Measurements from ENCODE around the gene CHST12.

DNA sequence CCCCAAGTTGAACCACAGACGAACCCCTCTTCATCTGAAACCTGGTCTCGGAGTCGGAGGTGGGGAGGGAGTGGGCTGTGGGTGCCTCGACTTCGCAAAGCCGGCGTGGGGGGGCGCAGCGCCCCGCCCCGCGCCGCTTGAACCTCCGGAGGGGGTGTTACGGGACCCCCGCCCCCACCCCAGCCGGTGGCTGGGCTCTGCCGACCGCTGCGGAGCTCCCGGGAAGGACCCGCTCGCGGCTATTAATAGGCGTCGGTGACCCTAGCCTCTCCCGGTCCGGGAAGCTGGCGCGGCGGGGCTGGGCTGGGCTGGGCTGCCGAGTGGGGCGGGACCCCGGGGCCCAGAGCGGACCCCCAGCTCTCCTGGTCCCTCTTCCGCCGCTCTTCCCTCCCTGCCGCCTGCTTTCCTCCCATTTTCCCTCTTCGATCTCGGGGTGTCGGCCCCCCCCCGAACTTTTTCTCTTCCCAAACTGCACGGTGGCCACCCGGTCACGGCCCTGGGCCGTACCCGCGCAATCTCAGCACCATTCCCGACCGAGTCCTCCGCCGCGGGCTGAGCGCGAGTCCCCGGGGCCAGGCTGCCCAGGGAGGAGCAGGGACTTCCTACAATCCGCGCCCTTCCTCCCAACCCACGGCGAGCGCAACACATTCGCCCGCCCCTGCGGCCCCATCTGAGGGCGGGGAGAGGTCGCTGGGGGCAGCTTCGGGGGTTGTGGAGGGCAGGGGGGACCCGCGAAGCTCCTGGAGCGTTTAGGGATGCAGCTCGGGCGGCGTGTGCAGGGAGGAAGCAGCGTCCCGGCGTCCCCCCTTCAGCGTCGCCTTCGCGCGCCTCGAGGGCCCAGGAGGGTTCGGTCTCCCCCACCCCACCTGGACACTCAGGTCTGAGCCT, 3.1 kb upstream of the ELFN1 start:
- PRO-cap: no peak

- PRO-cap: no peak
Measured at GRCh38 chr7:1695009-1695346, 24.9 kb downstream of the ELFN1 start.

DNA sequence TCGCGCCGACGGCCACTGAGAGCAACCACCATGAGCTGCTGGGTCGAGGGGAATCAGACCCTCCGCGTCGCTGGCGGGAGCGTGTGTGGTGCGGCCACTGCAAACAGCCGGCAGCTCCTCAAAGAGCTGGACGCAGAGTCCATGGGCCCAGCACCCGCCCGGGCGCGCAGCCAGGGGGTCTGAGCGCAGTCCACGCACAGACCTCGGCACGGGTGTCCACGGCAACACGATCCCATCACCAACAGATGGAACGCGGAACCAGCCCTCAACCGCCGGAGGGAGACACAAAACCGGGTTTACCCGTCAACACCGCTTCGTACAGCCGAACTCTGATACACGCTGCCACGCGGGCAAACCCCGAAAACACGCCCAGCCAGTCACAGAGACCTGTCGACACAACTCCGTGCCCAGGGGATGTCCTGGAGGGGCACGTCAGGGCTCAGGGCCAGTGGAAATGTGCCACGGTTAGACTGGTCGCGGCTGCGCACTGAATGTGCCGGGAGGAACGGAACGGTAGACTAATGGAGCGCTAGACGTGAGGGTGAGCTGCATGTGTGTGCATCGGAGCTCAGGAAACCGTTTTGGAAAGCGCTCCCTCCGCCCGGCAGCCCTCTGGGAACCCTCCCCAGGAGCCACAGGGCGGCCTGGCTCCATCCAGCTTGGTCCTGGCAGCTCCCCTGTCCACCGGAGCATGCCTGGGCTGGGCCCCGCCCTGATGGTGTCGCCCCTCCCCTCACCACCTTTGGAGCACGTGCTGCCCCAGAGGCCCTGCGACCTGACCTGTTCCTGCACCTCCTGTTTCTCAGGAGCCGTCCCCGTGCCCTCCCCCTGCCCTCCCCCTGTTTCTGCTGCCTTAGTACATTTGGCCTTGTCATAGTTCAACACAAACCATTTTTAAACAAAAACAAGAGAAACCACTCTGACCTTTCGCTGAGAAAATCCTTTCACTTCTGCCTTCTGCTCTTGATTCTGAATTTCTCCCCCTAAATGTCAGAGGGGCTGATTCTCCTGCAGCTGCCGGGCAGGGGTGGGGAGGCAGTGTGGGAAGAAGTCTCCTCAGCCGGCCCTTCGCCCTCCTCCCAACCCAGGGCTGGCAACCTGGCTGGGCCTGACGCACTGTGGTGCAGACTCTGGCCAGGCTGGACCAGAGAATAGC, 147.5 kb downstream of the ELFN1 start:
- PRO-cap: no peak

DNA sequence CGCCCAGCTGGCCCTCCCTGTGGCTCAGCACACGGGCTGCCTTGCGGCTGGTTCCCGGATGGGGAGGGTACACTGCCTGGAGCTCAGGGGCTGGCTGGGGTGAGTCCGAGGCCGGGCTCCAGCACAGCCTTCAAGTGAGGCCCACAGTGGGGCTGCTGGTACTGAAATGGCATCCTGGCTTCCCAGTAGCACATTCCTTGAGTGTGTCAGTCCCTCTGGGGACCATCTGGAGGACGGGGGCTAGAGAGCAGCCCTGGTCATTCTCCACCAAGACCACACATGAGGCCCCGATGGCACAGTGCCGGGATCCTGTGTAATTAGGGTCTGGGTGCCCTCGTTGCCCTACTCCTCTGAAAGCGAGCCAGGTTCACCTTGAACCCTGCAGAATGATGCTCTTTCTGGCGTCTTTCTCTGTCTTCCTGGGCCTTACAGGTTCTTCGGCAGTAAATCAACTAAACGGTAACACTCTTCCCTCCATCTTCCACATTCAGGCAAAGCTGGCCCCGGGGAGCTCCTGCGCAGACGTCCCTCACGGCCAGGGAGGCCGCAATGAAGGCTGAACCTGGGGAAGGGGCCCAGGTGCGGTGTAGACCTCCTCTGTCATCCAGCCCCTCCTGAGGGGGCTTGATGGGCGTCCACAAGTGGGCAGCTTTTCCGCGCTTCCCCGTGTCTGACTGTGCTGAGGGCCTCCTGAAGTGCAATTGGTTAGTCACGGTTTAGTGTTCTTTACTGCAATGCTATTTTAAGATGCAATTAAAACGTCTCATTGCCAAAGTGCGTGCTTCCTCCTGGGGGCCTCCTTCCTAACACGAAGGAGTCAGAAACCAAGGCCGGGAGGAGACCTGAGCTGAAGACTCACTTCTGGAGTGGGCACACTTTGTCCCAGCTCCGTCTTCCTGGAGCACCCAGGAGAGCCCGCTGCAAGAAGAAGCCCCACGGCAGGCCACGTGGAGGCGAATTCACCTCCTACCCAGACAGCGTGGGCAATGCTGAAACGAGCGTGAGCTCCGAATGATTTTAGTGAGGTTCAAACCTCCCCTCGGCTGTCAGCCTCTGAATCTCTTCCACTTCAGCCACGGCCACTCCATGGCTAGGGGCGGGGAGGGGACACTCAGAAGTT, 173.1 kb downstream of the ELFN1 start:
- PRO-cap: no peak

GRCh38 chr7:1922065-1922800, 252.2 kb downstream of the ELFN1 start:
- PRO-cap: no peak

DNA sequence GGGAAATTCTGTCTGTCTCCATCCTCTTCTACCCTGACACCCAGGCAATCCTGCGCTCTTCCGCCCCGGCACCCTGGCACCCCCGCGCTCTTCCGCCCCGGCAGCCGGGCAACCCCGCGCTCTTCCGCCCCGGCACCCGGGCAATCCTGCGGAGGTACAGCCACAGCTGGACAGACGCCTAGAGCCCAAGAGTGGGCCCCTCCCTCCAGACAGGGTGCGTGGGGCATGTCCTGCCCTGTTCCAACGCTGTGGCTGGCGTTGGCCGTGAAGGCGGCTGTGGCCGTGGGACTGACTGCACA, 253.3 kb downstream of the ELFN1 start:
- PRO-cap: no peak

- PRO-cap: bidirectional peak, plus-strand start at chr7:1940057, minus-strand start at chr7:1939996; bidirectional peak, plus-strand start at chr7:1940309, minus-strand start at chr7:1940308; bidirectional peak, plus-strand start at chr7:1940669, minus-strand start at chr7:1940540
Measured at GRCh38 chr7:1939843-1941012, 270.2 kb downstream of the ELFN1 start.

- PRO-cap: no peak
Measured at GRCh38 chr7:2009622-2010272, 223.0 kb downstream of the MAD1L1 start.

DNA sequence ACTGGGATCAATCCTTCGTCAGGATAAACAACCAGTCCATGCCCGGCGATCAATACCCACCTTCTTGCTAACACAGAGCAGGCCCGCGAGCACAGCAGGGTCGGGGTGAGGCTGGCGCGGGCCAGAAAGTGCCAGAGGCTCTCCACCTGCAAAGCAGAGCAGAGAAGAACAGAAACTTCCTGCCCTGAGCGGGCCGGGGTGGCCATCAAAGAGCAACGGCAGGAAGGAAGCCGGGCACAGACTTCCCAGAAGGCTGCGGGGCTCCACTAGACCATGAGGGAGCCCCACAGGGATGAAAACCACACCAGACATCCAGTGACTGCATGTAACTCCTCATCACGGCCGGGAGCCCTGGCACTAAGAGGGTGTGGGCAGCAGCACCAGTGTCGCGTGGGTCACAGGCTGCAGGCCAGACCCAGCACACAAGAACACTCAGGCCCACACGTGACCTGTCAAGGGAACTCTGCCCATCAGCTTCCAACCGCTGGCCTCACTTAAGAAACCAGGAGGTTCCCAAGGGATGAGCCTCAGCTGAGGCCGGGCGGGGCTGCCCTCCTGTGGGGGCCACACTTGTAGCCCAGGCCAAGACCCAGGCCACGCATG, 166.2 kb downstream of the MAD1L1 start:
- PRO-cap: no peak

DNA sequence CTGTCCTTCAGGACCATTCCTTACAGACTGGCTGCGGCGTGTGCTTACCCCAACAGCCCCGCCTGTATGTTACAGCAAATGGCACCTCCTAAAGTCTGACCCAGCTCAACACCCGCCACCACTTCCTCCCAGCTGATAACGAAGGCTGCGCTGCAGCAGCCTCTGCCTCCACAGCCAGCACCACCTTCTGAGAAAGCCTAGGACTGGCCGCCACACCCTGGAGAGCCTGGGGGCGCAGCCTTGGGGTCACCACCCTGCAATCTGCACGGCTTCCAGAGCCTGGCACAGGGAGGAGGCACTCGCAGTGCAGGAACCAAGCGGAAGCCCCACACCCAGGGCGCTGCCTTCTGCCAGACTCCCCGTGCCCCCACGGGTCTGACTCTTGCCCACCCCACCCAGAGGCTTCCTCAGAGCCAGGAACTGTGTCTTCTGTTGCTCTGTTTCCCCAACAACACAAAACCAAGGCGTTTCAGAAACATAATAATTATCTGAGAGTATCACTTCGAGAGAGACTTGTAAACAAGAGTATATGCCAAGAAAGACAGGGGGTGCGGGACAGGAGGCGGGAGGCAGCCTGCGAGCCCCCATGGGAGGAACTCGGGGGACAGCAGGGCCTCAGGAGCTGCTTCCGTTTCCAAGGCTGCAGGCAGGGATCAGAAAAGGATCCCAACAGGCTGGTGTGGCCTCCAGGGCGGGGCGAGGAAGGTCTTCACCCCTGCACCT, 112.4 kb downstream of the MAD1L1 start:
- PRO-cap: no peak

DNA sequence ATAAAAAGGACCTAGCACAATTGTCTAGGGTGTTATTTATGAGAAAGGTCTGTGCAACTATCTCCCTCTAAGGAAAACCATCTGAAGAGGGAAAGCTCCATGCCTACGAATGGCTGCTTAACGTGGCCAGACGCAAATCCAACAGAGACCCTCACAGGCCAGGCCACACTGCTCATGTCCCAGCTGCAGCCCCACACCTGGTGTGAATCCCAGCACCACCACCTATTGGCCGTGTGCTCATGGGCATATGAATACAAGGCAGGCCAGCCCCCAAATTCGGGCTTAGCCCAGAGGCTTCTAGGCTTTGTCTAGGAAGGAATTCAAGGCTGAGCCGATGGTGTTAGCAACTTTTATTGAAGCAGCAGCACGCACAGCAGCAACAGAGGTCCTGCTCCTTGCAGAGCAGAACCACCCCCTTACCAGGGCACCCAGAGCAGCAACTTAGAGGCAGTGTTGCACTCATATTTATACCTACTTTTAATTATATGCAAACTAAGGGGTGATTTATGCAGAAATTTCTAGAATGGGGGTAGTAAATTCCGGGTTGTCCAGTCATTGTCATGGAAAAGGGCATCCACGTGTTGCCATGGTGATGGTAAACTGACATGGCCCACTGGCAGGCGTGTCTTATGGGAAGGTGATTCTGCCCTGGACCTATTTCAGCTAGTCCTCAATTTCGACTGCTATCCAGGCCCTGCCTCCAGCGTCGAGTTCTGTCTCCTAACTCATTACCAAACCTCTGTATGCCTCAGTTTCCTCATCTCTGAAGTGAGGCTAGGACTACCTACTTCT, 13.0 kb downstream of the SNX8 start:
- PRO-cap: no peak

DNA sequence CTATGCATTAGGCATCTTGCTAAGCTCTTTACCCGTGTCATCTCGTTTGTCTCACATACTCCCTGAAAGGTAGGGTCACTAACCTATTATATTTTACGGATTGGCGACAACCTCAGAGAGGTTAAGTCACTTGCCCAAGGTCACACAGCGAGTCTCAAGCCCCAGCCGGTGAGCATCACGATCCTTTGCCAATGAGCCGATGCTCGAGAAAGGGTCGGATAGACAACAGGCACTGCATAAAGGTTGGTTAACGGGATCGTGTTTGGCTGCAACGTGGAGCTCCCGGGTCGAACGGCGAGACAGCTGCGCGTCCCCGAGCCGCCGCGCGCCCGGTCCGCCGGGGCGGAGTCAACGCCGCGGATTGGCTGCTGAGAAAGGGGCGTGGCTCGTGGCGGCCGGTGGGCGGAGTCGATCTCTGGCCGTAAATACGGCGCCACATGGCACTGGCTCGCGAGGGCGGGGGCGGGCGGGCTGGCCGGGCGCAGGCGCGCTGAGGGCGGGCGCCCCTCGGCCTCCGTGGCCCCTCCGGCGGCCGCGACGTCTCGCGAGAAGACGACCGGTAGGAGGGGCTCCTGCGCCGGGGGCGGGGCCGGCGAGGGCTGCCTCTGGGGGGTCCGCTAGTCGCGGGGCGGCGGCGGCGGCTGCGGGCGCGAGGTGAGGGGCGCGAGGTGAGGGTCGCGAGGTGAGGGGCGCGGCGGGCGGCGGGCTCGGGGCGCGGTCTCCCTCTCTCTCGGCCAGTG, at the start of gene CHST12:
Gene CHST12 (plus strand): TSS at position 620 of the 740 bp plus-strand sequence.
- PRO-cap: bidirectional peak, plus-strand start at position 620 of the sequence, minus-strand start at position 301 of the sequence

- PRO-cap: no peak
Measured at GRCh38 chr7:2525178-2525950, 5.8 kb downstream of the LFNG start.

GRCh38 chr7:2585996-2586548, 27.3 kb downstream of the IQCE start:
- PRO-cap: no peak

DNA sequence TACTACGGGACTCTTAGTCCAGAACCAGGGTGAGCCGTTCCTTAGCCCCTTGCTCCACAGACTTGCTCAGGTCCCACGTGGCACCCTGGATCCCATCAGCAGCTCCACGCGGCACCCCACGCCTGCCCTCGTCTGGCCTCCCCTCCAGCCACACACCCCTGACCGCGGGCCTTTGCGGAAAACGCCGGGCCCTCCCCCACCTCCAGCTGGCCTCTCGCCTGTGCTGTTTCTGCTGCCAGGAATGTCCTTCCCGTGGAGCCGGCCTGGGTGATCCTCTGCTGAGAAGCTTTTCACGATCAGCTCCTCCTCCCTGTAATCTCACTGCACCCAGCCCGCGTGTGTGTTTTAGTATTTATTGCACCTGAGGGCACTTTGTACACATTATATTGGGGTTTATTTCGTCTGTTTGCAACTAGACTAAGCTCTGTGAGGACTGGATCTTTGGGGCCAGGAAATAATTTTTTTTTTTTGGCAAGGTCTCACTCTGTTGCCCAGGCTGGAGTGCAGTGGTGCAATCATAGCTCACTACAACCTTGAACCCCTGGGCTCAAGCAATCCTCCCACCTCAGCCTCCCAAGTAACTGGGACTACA, 10.6 kb upstream of the TTYH3 start:
- PRO-cap: no peak

- PRO-cap: no peak
Measured at GRCh38 chr7:2649035-2649775, 17.4 kb downstream of the TTYH3 start.

DNA sequence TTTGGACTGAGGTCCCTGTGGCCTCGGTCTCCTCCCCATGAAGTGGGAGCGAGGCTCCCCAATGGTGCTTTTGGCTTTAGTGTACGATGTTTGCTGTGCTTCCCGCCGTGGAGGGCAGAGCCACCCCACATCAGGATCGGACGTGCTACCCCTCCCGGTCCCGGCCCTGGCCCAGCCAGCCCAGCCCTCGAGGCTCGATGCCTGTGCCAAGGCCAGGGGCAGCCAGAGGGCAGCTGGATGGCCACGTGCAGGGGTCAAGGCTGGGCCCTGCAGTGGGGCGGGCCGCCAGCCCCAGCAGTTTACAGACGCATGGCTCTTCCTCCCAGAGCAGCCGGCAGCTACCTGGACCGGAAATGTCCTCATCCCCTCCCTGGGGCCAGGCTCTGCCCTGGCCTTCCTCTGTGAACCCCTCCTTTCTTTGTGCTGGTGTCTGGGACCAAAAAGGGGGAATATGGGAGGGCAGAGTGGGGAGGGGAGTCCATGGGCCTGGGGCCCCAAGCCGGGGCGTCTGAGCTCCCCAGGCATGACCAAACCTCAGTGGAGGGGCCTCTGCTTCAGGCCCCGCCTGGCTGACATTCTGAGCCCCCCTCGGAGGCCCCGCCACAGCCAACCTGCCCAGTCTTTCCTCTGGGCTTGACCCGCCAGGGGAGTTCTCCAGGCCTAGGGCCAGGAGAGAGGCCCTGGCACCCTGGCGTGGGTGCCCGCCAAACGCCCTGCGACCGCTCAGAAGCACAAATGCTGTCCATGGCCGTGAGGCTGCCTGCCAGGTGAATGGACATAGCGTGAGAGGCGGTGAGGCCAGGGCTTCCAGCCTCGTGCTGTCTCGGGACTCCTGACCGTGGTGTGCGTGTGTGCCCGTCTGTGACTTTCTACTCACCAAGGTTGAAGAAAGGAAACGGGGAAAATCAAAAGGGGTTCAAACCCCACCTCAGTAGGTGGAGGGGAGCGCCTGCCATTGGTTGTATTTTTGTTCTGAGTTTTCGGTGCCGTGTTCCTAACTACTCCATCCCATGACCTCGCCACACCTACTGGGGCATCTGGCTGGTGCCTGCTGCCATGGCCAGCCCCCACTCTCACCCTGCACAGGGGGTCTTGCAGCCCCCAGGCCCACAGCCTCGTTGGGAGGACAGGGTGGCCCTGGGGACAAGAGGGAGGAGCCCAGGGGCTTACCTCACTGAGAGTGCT, 24.6 kb upstream of the AMZ1 start:
- PRO-cap: no peak

DNA sequence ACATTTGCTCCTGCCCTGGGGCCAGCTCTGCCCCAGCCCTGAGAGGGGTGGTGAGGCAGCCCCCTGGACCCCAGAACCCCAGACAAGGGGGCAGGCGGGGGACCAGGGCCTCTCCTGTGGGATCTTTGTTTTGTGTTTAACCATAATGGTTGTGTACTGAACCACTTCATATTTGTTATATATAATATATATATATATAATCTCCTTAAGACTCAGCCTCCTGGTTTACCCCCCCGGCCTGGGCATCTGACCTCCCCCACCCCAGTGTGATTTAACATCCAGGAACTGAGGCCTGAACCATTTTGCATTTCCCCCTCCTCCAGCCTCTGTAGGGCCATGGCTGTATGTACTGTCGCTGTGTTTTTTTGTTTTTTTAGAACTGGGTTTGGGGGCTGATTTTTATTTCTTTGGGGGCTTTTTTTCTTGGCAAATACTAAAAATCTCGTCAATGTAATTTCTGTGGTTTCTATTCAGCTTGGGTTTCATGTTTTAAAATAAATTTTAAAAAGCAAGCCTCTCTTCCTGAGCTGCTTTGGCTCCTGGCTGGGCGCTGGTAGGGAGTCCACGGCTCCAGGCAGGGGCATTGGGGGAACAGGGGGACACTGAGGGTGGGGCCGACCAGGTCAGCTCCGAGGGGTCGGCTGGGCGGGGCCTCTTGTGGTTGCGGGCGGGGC, 23.6 kb upstream of the AMZ1 start:
- PRO-cap: no peak

DNA sequence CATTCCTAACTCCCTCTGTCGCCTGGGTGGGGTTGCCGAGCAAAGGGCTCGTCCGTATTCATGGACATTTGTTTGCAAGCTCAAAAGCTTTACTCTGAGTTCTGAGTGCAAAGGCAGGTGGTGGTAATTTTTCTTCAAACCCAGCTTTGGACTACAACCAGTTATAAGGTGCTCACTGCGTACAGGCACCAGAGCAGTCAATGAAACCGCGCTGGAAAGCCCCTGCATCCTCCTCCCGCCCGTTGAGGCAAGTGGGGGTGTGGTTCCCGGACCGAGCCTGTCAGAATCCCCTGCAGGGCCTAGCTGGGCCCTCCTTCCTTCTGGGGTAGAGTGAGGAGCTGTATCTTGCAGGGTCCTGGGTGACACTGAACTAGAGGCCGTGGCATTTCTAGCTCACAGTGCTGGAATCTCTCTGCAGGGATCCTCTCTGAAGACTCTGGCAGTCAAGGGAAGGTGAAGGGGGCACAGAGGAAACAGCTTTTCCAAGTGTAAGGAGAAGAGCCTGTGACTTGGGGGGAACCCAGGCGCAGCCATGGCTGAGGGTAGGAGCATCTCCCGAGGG, 22.3 kb downstream of the AMZ1 start:
- PRO-cap: bidirectional peak, plus-strand start at position 314 of the sequence, minus-strand start at position 199 of the sequence

DNA sequence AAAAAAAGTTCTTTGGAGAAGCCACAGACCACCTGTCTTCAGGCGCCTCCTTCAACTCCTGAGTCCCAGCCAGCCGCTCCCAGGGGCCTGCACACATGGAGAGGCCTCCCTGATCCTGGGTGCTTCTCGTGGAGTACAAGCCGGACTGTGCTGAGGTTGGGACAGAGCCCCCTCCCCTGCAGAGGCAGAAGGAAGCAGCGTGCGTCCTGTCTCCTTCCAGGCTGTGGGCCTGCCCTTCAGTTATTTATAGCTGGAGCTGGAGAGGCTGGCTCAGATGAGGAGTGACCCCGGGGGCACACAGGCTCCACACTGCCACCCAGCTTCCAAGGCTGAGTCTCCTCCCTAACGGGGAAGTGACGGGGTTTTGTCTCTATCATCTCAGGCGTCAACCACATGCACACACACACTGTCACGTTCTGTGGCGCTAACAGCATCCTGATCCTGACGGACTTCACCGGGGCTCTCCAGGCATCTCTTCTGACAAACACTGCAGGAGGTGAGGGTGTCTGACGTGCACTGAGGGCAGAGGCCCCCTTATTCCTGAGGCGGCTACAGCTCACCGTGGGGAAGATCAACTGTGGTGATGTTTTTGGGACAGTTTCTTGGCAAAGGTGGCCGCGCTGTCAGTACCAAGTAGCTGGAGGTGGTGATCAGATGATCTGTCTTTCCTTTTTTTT, 25.4 kb downstream of the AMZ1 start:
- PRO-cap: no peak